ENCODE measurements around the gene HS3ST3A1.

DNA sequence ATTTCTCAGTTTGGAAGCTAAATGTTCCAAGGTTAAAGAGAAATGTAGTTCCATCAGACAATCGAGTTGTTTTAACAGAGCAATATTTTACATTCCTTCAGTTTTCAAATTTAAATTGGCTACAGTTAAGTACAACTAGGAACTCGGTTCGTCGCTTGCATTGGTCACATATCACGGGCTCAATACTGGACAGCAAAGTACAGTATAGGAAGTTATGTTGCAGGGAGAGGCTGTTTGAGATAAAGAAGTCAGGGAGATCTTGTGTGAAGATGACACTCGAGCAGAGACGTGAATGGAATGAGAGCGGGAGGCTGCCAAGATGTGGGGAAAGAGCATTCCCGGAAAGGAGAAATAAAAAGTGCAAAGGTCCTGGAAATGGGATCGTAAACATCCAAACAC lies 43.1 kb upstream of the MYOCD start:
- RRBS = no CpG with 5 or more reads among the region's 10 CpGs
CAGE:
- cytosol, long polyA plus RNA = no peak
- long polyA plus RNA = no peak
- nucleus, long polyA plus RNA = no peak

- RRBS = no CpG with 5 or more reads among the region's 2 CpGs
CAGE:
- cytosol, long polyA plus RNA = no peak
- long polyA plus RNA = no peak
- nucleus, long polyA plus RNA = no peak
Observed at GRCh38 chr17:12636865-12637349, 28.8 kb upstream of the MYOCD start.

DNA sequence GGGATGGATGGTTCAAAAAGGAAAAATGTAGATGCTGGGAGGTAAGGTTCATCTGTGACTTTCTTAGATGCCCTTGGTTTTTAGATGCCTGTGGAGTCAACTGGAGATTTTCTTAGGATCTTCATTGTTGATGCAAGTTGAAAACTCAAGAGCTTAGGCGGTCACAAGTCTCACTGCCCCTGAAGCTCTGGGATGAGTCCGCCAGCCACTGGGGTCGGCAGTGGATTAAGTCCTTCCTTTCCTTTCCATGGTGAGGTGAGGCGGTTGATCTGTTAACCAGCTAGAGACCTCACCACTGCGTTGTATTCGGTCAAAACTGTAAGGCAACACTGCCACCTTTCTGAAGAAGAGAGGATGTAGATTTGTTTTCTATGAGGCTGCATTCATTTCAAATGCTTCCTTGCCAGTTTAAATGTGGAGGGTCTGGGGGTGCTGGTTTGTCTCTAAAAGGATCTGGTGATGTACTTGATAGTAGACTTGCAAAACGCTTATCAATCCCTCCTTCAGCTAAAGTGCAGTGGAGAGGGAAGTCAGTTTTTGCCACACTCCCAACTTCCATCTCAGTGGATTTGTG lies 1.6 kb downstream of the MYOCD start:
- RRBS = no CpG with 5 or more reads among the region's 7 CpGs
CAGE:
- cytosol, long polyA plus RNA = no peak
- long polyA plus RNA = no peak
- nucleus, long polyA plus RNA = no peak

DNA sequence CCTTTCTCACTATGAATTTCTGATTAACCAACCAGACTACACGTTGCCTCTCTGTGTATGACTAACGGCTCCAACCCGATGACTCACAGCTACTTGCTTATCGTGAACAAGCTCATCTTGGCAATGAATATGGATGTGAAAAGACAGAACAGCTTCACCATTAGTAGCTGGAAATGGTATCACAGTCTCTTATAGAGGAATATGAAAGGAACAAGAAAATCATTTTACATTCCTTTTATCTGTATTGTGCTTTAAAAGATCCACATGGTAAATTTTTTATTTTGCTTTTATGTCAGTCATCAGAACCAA lies 23.7 kb upstream of the ARHGAP44 start:
- RRBS = no CpG with 5 or more reads among the region's 4 CpGs
CAGE:
- cytosol, long polyA plus RNA = no peak
- long polyA plus RNA = no peak
- nucleus, long polyA plus RNA = no peak

- RRBS = under 1% methylated on average over 20 of the region's 73 CpGs
CAGE:
- cytosol, long polyA plus RNA = no peak
- long polyA plus RNA = no peak
- nucleus, long polyA plus RNA = no peak
Observed at GRCh38 chr17:12789664-12790437, 553 bp downstream of the ARHGAP44 start.

- RRBS = no CpG with 5 or more reads among the region's 9 CpGs
CAGE:
- cytosol, long polyA plus RNA = no peak
- long polyA plus RNA = no peak
- nucleus, long polyA plus RNA = no peak
Observed at GRCh38 chr17:12792554-12793137, 3.3 kb downstream of the ARHGAP44 start.

- RRBS = under 1% methylated on average over 4 of the region's 75 CpGs
CAGE:
- cytosol, long polyA plus RNA = start-site peak on the minus strand at chr17:13601953-13601985, 13 reads
- long polyA plus RNA = start-site peak on the minus strand at chr17:13601930-13601992, 17 and 8 reads in 2 replicates
- nucleus, long polyA plus RNA = start-site peak on the minus strand at chr17:13601968-13601977, 15 reads
Observed at GRCh38 chr17:13601627-13602654, at the start of gene HS3ST3A1. HS3ST3A1 (minus strand) TSS chr17:13601929.

DNA sequence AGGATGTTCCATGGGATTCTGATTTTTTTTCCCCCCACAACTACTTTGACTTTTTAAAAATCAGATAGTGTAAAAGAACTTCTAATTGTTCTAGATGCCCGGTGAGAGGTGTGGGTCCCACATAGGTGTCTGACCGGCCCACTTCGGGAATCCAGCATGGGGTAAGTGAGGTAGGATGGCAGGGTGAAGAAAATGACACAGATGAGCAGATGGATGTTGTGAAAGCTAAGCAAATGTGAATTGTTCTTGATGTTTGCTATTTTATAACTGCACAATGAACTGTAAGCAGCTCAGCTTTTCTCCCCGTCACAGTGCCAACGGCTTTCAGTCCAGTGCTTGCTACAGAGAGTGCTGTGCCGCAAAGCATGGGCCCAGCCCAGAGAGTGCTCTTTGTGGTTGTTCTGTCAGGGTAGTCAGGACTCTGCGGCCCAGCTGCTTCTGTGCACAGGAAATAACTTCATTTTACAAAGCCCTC lies 39.2 kb downstream of the CDRT15 start:
- RRBS = no CpG with 5 or more reads among the region's 7 CpGs
CAGE:
- cytosol, long polyA plus RNA = no peak
- long polyA plus RNA = no peak
- nucleus, long polyA plus RNA = no peak

GRCh38 chr17:14325263-14326142 lies 24.6 kb downstream of the HS3ST3B1 start:
- RRBS = no CpG with 5 or more reads among the region's 12 CpGs
CAGE:
- cytosol, long polyA plus RNA = no peak
- long polyA plus RNA = no peak
- nucleus, long polyA plus RNA = no peak

DNA sequence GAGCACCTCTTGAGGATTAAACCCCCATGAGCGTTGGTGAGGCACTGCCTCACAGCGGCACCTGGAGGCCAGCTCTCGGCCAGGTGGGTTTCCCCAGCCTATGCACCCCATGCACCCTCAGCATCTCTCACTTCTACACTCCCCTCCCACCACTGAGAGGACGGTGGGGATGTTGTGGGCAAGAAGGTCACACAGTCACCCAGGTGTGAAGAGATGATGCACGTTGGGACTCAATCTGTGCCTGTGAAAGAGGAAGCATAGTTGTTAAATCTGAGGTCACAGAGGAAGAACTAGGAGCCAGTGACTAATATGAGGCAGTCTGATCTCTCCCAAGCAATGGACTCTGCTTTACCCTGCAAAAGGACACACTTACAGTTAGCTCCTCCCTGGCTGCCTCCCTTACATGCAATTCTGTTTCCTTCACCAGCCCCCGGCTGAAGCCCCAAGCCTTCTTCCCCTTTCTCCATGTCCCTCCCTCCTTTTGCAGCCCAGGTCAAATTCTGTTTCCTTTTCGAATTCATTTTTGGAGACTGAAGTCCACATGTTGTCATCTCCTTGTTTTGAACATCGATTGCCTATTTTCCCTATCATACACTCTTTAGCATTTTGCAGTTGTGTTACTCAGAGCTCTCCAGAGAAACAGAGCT lies 58.5 kb downstream of the HS3ST3B1 start:
- RRBS = no CpG with 5 or more reads among the region's 8 CpGs
CAGE:
- cytosol, long polyA plus RNA = no peak
- long polyA plus RNA = no peak
- nucleus, long polyA plus RNA = no peak

DNA sequence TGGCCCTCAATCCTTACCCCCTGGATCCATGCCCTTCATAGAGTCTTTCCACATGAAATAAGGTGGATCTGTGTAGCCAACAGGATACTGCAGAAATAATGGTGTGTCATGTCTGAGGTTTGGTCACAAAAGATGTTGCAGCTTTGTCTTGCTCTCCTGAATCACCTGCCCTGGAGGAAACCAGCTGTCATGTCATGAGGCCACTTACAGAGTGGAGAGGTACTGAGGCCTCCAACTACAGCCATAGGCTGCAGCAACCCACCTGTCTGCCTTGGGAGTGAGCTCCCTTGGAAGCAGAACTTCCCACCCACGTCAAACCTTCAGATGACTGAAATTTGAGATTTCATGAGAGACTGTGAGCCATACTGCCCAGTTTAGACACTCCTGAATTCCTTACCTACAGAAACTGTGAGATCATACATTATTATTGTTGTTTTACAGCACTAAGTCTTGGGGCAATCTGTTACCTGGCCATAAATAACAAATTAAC lies 475.9 kb downstream of the HS3ST3B1 start:
- RRBS = no CpG with 5 or more reads among the region's 1 CpG
CAGE:
- cytosol, long polyA plus RNA = no peak
- long polyA plus RNA = no peak
- nucleus, long polyA plus RNA = no peak

- RRBS = no CpG with 5 or more reads among the region's 17 CpGs
CAGE:
- cytosol, long polyA plus RNA = no peak
- long polyA plus RNA = no peak
- nucleus, long polyA plus RNA = no peak
Observed at GRCh38 chr17:14834436-14834898, 430.7 kb downstream of the PMP22 start.

DNA sequence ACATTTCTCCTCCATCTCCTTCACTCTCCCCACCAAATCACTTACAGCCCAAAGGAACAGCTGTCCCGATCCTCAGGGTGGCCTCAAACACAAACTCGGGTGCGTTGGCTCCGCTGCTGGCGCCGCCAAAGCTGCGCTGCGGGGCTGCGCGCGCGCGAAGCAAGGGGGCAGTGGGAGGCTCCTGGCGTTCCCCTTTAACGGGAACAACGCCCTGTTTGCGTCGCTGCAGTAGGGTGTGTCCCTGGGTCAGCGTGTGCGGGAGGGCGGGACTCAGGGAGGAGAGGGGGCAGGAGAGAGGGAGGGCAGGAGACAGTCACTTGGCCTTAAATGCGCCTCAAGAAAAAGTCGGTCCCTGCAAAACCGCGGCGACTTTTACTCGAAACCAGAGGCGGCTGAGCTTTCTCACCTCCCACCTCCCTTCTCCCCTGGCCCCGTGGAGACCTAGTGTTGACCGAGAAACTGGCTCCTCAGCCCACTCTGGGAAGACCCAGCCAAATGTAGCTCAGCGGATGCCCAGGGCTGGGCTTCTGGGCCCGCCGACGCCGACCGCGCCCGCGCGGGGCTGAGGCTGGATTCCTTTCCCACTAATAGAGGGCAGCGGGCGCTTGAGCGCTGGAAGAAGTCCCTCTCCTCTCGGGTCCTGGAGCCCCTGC lies 2.6 kb downstream of the PMP22 start:
- RRBS = no CpG with 5 or more reads among the region's 44 CpGs
CAGE:
- cytosol, long polyA plus RNA = start-site peak on the minus strand centred at position 182 of the sequence, 6 bp wide, 46 reads
- long polyA plus RNA = no peak
- nucleus, long polyA plus RNA = no peak

GRCh38 chr17:15264411-15264903 lies 669 bp downstream of the PMP22 start:
- RRBS = no CpG with 5 or more reads among the region's 2 CpGs
CAGE:
- cytosol, long polyA plus RNA = no peak
- long polyA plus RNA = no peak
- nucleus, long polyA plus RNA = no peak

DNA sequence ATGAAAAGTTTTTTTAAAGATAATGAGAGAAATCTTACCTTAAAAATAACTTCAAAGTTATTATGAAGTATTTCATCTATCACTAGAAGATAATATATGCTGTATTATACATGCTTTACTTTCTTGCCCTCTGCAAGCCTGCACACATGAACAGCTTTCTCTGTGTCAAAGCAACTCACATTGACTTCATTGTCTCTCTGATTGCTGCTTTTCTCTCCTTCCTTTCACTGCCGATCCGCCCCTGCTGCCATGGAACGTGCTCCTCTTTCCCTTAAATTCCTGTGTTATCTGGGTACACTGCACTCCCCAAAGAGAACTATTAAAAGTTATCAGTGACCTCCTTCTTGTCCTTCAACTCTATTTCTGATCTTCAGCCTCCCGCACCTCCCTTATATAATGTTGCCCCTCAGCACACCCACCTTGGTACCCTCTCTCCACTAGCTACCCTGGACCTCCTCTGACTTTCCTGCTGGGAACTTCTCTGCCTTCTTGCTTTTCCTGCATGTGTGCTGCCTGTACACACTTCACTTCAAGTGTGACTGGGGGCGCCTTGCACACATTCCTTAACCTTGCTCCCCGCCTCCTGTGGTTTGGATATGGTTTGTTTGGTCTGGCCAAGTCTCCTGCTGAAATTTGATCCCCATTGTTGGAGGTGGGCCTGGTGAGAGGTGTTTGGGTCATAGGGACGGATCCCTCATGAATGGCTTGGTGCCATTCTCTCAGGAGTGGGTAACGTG lies 26.6 kb upstream of the PMP22 start:
- RRBS = no CpG with 5 or more reads among the region's 8 CpGs
CAGE:
- cytosol, long polyA plus RNA = no peak
- long polyA plus RNA = no peak
- nucleus, long polyA plus RNA = no peak

GRCh38 chr17:15502177-15503224 lies 35.1 kb upstream of the CDRT4 start:
- RRBS = no CpG with 5 or more reads among the region's 42 CpGs
CAGE:
- cytosol, long polyA plus RNA = no peak
- long polyA plus RNA = no peak
- nucleus, long polyA plus RNA = no peak

GRCh38 chr17:15883892-15884120 lies 61.1 kb upstream of the ADORA2B start:
- RRBS = no CpG with 5 or more reads among the region's 3 CpGs
CAGE:
- cytosol, long polyA plus RNA = no peak
- long polyA plus RNA = no peak
- nucleus, long polyA plus RNA = no peak

- RRBS = no CpG with 5 or more reads among the region's 12 CpGs
CAGE:
- cytosol, long polyA plus RNA = no peak
- long polyA plus RNA = no peak
- nucleus, long polyA plus RNA = no peak
Observed at GRCh38 chr17:15946546-15947624, 2.0 kb downstream of the ADORA2B start.

- RRBS = no CpG with 5 or more reads among the region's 3 CpGs
CAGE:
- cytosol, long polyA plus RNA = no peak
- long polyA plus RNA = no peak
- nucleus, long polyA plus RNA = no peak
Observed at GRCh38 chr17:16021941-16022702, 22.5 kb downstream of the TTC19 start.

- RRBS = no CpG with 5 or more reads among the region's 3 CpGs
CAGE:
- cytosol, long polyA plus RNA = no peak
- long polyA plus RNA = no peak
- nucleus, long polyA plus RNA = no peak
Observed at GRCh38 chr17:16025414-16026017, 25.9 kb downstream of the TTC19 start.